Left colon (tissue), 1 donor: Measurements from ENCODE around the genes ELOF1, ZNF823 and TNPO2.

DNA sequence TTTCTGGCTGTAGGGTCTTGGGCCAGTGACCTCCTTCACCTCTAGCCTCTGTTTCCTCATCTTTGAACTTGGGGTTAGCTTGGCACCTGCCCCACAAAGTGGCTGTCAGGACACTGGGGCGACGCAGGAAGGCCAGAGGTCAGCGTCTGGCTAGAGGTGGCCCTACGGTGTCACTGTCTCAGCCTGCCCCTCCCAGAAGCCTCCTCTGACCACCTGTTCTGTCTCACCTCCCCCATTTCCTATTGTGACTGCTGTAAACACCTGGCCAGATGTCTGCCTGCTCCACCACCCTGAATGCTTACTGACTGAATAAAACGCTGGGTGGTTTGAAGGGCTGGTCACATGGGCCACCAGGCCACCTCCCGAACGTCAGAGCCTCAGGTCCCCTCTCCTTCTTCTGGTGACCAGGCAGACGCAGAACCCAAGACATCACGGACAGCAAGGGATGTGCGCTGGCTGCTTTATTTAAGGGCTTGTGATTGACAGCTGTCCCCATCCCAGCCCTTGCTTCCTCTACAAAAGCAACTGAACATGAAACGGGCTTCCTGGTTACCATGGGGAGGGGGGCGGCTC, 6.3 kb downstream of the ELOF1 start:
- PRO-cap: no peak

GRCh38 chr19:11559078-11559774, at the start of gene ELOF1:
Gene ELOF1, minus strand, starts transcription at chr19:11559230.
- PRO-cap: bidirectional peak, plus-strand start at chr19:11559445, minus-strand start at chr19:11559230

- PRO-cap: no peak
Measured at GRCh38 chr19:11583900-11584420, 6.5 kb upstream of the ACP5 start.

DNA sequence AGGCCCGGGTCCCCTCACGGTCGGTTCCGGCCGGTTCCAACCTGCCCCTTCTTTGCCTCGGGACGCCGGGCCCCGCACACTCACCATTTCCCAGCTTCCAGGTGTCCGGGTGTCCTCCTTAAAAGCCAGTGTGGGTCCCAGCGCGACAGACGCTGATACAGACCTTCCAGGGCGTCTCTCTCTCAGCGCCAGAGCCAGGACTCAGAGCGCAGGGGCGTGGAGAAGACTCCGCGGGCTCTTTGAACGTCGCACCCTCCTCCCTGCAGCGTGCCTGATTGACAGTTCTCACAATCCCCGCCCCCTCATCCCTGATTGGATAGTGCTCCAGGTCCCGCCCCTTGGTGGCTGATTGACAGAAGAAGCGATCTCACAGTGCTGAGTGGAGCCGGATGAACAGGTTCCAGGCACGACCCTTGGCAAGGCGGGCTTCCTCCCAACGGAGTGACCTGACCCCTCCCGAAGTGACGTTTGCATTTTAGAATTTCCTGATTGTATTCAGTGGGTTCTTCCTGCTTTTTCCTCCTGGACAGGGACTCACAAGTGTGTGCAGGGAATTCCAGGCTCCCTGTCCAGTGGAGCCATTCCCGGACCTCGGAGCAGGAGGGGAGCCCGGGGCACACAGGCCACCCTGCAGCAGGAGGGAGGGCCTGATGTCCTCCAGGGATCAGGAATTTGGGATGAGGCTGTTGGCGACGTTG, at the start of gene ZNF823:
Gene ZNF823 (minus strand): TSS at position 214 of the 698 bp plus-strand sequence.
- PRO-cap: bidirectional peak, plus-strand start at position 510 of the sequence, minus-strand start at position 203 of the sequence

GRCh38 chr19:11797354-11797995, 848 bp upstream of the ZNF491 start:
- PRO-cap: no peak

DNA sequence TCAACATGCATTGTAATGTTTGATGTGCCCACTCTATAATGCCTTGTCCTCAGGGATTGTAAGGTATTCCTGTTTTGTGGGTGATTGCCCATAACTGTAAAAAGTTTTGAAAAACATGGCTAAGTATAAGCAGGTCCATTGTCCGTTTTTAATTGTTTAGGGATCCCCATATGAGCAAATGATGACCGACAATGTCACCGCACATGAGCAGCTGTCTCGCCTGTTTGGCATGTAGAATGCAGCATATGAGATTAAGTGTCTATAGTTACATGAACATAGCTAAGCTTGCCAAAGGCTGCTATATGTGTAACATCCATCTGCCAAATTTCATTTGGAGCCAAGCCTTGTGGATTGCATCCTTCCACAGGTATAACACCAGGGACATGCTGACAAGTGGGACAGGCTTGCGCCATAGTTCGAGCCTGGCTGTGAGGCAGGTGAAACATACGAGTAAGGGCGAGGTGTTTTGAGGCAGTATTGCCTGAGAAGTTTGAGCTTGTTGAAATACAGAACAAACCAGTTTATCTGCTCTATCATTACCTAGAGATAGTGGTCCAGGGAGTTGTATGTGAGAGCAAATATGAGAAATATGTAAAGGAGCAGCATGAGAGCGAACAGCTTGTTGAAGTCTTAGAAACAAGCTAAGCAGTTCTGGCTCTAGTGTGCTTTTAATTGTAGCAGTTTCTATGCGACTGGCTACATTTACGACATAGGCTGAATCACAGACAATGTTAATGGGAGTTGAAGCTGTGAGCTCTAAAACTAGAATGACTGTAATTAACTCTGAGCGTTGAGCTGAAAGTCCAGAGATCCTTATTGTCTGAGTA, 8.0 kb downstream of the ZNF439 start:
- PRO-cap: no peak

- PRO-cap: no peak
Measured at GRCh38 chr19:11925765-11926094, 823 bp downstream of the ZNF700 start.

GRCh38 chr19:12373627-12373874, 8.1 kb upstream of the ZNF442 start:
- PRO-cap: unidirectional peak, minus-strand start at chr19:12373777

DNA sequence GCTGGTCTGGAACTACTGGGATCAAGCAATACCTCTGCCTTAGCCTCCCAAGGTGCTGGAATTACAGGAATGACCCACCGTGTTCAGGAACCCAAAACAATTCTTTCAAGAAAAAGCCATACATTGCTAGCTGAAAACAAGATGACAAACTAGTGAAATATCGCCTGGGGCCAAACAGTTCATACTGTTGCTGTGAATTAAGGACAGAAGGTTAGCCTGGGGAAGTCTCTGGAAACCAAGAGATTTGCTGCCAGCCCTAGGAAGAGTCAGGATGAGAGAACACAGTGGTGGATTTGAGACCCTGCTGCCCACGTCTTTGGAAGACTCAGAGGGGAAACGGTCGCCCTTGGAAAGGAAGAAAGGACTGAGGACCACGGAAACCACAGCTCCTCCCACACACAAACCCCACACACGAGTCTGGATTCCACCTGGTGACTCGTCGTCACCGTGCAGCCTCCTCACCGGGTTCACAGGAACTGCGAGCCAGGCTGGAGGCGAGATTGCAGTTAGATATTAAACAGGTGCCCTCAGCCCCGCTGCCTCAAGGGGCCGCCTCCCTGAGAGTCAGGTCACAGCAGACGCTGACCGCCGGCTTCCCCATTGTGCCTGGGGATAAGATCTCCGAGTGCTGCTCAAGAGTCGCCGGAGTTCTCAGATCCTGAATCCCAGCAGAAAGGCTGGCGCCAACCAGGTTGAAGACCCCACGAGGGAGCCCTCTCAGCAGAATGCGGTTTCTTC, 948 bp downstream of the ZNF443 start:
- PRO-cap: no peak

- PRO-cap: no peak
Measured at GRCh38 chr19:12524292-12524912, 26.9 kb downstream of the ZNF564 start.

- PRO-cap: no peak
Measured at GRCh38 chr19:12668874-12669272, 342 bp downstream of the WDR83OS start.

DNA sequence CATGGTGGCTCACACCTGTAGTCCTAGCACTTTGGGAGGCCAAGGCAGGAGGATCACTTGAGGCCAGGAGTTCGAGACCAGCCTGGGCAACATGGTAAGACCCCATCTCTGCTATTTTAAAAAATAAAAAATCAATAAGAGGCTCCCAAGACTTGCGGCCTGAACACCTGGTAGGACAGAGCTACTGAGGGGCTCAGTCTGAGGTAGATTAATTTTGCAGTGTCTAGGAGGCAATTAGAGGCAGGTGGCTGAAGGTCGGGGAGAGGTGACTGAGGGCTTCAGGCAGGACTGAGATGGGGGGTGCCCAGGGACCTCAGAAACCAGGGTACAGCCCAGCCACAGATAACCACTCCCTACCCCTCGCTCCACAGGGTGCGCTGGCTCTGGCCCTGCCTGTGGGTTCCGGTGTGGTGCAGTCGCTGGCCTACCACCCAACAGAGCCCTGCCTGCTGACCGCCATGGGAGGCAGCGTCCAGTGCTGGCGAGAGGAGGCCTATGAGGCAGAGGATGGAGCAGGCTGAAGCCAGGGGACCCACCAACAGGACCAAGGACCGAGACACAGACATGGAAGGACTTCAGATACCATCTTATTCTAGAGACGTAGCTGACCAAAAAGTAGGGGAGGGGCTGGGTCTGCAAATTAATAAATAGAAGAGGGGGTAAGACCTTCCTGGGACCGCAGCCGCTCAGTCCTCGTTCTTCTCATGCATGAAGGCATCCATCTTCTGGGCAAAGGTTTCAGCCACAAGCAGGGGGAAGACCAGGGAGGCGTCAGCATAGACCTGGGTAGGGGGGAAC, 6.1 kb upstream of the WDR83OS start:
- PRO-cap: no peak

DNA sequence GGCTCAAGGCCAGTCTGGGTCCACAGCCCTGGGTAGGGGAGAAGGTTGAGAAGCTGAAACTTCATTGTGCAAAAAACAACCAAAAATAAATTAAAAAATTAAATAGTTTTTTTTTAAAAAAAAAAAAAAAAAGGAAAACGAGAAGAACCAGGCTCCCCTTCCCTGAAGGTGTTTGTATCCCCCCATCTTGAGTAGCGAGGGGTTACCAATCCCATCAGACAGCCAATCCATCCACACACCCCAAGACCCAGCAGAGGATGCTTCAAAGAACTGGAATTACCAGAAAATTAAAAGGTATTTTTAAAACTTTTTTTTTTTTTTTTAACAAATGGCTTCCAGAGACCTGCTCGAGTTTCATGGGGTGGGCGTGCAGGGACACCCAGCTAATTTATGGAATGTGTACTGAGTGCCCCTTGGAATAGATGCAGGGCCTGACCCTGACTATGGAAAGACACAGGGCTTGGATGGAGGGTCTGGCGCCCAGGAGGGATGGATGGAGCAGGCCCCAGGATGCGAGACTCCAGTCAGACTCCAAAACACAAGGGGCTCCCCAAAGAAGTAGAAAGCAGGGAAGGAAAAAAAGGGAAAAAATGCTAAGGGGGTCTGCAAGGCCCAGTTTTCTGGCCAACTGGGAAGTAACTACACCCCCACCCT, 3.0 kb upstream of the FBXW9 start:
- PRO-cap: no peak

DNA sequence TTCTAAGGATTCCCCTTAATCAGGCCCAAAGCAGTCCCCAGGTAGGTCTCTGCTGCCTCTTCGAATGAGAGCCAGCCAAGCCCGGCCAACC, 2.3 kb downstream of the TNPO2 start:
- PRO-cap: no peak

DNA sequence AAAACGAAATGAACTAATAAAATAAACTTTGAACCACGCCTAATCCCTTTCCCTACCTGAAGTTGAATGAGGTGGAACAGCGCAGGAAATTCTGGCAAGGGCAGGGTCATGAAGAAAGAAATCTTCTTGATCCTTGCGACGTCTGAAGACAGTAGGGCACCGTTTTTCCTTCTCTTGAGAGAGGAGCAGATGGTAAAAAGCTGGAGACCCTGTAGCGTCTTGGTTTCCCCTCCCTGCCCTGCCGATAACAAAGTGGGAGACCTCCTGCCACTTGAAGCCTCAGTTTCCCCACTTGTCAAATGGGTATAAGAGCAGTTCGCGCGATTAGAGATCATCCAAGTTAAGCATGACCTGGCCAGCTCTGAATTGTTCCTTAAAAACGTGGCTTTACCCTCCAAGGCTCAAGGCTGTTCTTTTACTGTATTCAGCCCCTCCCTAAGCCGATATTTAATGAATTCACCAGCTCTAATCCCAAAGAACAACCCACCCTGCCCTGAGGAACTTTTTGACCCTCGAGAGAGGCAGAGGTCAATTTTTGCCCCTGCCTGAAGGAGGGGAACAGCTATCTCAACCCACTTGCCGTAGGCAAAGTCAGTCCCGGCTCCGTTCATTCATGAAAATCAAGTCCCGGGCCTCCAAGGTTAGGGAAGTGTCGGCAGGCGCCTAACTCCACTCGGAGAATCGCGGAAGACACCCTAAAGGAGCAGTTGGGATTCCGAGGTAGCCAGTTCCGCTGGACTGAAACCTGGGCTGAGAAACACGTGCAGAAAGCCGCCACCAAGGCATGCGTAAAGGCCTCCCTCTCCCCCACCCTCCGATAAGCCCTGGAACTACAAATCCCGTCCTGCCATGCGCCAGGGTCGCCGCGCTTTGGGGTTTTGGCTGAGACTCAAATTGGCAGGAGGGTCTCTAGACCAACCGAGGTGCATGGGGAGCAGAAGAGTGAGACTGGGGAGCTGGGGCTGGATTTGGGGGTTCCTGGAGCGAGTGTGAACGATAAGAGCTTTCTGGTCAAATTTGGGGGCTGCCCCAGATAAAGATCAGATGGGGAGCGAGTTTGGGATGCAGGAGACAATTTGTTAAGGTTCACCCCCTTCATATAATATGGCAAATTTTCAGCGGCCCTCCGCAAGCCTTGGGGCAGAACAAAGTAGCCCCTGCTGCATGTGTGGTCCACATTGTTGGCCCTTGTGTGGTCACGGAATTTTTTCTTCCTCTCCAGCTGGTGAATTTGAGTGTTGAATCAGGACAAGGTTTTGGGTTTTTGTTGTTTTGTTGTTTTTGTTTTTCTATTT, at the start of gene TNPO2:
Gene TNPO2 (minus strand): TSS at position 740 of the 1,295 bp plus-strand sequence.
- PRO-cap: no peak

DNA sequence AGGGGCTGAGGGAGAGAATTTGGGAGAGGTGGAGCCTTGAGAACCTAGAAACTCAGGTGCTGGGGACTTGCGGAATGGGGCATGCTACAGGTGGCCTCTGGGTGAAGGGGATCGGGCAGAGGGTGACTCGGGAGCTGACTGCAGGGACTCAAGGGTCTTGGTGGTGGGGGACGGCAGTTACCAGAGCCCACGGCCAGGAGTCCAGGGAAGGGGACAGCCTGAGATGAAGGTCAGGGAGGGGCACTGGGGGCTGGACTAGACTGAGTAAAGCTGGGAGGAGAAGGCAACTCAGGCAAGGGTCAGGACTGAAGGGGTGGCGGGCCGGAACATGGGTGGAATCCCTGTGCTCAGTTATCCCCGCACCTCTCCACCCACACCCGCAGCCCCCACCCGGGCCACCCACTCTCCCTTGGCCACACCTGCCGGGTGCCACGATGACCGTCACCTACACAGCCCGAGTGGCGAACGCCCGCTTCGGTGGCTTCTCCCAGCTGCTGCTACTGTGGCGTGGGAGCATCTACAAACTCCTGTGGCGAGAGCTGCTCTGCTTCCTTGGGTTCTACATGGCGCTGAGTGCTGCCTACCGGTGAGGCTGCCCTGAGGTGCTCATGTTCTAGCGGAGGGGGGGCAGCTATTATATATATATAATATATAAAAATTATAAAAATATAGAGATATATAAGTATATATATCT, 715 bp downstream of the BEST2 start:
- PRO-cap: no peak

GRCh38 chr19:12769514-12770161, 5.7 kb downstream of the HOOK2 start:
- PRO-cap: bidirectional peak, plus-strand start at chr19:12769942, minus-strand start at chr19:12769937

- PRO-cap: bidirectional peak, plus-strand start at chr19:12791977, minus-strand start at chr19:12791944; bidirectional peak, plus-strand start at chr19:12792648, minus-strand start at chr19:12792559
Measured at GRCh38 chr19:12791875-12792795, 849 bp downstream of the JUNB start.

GRCh38 chr19:12793003-12793178, 1.6 kb downstream of the JUNB start:
- PRO-cap: no peak

GRCh38 chr19:12884749-12885805, 1.9 kb downstream of the KLF1 start:
- PRO-cap: bidirectional peak, plus-strand start at chr19:12885369, minus-strand start at chr19:12885110